H7 (cell line): ENCODE results near the genes TGFA and EMX1.

DNA sequence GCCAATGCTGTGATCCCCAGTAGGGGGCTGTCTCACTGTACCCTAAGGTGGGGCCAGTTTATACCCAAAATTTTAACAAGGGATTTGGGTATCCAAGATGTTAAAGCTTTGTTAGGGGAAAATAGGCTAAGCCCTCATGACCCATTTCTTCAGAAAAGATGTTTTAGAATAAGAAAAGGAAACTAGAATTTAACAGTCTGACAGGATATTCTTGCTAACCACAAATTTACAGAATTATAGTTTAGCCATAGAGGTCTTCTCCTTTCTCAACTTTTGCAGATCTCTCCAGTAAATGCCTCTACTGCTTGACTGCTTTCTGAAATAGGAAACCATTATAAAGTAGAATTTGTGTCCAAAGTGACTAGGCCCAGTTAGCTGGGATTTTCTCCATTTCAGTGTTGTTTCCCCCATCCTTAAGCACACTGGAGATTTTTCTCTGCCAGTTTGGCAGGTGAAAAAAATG, 16.5 kb downstream of the PCBP1 start:
- RAMPAGE, long total RNA: no peak

DNA sequence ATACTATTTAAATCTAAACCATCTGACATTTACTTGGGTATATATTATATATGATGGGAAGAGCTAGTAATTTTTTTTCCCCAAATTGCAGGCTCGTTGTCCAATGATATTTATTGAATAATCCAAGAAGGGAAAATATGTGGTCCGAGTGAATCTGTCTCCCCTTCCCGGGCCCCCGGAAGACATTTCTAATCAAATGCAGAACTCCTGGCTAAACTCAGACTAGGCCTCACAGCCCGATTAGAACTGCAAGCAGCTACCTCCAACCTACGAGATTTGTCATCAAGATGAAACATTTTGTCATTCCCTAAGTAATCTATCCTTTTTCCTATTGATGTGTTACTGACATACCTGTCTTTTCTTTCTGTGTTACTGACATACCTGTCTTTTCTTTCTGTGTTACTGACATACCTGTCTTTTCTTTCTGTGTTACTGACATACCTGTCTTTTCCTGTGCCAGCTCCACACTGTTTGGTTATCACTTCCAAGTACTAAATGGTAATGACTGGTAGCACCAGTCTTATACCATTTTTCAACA, 17.4 kb downstream of the PCBP1 start:
- RAMPAGE, long total RNA: no peak

DNA sequence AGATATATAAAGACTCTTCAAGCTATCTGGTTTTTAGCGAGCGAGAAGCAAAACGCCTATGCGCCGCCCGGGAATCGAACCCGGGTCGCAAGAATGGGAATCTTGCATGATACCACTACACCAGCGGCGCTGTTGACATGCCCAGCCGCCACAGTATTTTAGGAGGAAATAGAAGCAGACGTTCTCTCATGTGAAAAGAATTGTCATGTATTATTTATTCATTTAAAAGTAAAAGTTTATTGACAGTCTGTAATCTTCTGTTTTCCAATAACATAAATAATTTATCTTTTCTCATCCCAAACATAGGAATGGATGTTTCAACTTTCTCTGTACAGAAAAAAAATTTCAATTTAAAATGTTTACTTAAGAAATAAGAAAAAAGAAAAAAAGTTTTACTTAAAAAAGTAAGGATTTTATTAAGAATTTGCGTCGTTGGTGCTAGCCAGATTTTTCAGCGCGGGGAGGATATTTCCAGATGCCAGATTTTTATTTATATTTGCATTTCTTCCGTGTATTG, 562 bp upstream of the TIA1 start:
- RAMPAGE, long total RNA: no peak

DNA sequence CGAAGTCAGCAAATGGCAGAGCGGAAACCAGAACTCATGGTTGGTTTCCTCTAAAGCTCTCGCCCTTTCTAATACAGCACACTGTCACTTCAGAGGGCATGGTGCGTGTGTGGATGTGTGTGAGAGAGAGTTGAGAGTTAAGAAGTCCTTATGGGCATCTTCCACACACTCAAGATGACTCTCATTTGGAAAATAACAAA, 78.3 kb downstream of the TGFA start:
- RAMPAGE, long total RNA: no peak

- RAMPAGE, long total RNA: no peak
Measured at GRCh38 chr2:70527333-70528158, 26.1 kb downstream of the TGFA start.

- RAMPAGE, long total RNA: no peak
Measured at GRCh38 chr2:70553320-70554032, at the start of gene TGFA. Gene TGFA, minus strand, starts transcription at chr2:70553826.

DNA sequence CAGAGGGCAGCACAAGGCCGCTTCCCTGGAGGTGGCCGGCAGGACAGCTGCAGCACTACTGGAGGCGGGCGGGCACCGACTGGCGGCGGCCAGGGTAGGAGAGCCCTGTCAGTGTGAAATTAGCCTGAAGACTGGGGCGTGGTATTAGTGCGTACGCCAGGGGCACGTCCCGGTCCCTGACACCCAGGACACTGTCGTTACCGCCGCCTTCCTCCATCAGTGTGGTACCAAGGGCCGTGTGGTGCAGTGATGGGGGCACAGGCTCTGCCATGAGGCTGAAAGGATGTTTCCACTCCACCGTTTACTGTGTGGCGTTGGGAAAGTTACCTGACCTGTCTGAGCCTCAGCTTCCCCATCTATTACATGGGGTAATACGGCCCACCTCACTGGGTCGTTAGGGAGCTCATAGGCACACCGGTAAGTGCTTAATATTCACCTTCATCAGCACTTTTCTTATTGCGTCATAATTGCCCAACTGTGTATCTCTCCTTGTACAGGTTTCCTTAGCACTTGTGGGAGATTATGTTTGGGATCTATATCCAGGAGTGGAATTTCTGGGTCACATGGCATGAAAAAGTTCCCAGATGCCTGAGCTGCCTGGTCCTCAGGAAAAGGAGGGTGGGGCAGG, 28.6 kb upstream of the VAX2 start:
- RAMPAGE, long total RNA: no peak

GRCh38 chr2:71064441-71065143, 3.9 kb upstream of the NAGK start:
- RAMPAGE, long total RNA: no peak

DNA sequence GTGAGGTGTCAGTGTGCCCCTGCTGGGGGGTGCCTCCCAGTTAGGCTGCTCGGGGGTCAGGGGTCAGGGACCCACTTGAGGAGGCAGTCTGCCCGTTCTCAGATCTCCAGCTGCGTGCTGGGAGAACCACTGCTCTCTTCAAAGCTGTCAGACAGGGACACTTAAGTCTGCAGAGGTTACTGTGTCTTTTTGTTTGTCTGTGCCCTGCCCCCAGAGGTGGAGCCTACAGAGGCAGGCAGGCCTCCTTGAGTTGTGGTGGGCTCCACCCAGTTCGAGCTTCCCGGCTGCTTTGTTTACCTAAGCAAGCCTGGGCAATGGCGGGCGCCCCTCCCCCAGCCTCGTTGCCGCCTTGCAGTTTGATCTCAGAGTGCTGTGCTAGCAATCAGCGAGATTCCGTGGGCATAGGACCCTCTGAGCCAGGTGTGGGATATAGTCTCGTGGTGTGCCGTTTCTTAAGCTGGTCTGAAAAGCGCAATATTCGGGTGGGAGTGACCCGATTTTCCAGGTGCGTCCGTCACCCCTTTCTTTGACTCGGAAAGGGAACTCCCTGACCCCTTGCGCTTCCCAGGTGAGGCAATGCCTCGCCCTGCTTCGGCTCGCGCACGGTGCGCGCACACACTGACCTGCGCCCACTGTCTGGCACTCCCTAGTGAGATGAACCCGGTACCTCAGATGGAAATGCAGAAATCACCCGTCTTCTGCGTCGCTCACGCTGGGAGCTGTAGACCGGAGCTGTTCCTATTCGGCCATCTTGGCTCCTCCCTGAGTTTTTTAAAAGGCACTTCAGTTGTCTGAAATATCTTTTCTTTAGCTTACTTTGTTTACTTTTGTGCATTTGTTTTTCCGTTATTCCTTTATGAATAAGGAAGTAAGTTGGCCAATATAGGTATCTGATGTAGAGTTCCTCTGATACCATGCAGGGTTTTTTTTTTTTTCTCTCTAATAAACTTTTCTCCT, 49.5 kb upstream of the DYSF start:
- RAMPAGE, long total RNA: no peak

GRCh38 chr2:71545201-71545724, 78.8 kb downstream of the DYSF start:
- RAMPAGE, long total RNA: no peak

- RAMPAGE, long total RNA: no peak
Measured at GRCh38 chr2:71784990-71785501, 318.5 kb downstream of the DYSF start.

DNA sequence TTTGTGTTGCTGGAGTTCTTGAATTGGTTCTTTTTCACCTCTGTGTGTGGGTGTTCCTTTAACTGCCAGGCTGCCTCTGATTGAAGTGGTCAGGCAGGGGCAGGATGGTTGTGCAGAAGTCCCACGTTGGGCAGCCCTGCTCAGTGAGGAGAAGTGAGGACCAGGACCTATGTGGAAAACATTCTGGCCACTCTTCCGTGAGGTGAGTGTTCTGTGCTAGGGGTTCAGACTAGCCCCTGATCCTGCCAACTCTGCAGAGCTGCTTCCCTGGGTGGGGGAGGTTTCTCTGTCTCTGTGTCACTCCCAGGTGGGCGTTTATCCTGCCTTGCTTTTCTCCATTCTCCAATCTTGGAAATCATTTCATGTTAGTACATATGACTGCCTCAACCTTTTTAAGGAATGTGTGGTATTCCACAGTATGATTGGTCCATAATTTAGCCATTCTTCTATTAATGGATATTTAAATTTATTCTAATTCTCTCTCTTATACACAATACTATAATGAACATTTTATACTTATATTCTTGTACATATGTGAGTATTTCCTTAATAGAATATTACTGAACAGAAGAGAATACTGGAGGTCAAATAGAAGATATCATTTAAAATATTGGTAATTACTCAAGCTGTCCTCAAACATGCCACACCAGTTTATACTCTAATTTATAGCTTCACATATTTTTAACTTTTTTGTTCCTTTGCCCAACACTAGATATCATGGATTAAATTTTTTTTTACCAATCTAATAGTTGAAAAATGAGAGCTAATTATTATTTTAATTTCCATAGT, 156.3 kb upstream of the CYP26B1 start:
- RAMPAGE, long total RNA: no peak

- RAMPAGE, long total RNA: no peak
Measured at GRCh38 chr2:72515524-72516224, 310.2 kb downstream of the EXOC6B start.

- RAMPAGE, long total RNA: no peak
Measured at GRCh38 chr2:72561854-72562748, 263.7 kb downstream of the EXOC6B start.

- RAMPAGE, long total RNA: no peak
Measured at GRCh38 chr2:72658951-72659768, 166.7 kb downstream of the EXOC6B start.

DNA sequence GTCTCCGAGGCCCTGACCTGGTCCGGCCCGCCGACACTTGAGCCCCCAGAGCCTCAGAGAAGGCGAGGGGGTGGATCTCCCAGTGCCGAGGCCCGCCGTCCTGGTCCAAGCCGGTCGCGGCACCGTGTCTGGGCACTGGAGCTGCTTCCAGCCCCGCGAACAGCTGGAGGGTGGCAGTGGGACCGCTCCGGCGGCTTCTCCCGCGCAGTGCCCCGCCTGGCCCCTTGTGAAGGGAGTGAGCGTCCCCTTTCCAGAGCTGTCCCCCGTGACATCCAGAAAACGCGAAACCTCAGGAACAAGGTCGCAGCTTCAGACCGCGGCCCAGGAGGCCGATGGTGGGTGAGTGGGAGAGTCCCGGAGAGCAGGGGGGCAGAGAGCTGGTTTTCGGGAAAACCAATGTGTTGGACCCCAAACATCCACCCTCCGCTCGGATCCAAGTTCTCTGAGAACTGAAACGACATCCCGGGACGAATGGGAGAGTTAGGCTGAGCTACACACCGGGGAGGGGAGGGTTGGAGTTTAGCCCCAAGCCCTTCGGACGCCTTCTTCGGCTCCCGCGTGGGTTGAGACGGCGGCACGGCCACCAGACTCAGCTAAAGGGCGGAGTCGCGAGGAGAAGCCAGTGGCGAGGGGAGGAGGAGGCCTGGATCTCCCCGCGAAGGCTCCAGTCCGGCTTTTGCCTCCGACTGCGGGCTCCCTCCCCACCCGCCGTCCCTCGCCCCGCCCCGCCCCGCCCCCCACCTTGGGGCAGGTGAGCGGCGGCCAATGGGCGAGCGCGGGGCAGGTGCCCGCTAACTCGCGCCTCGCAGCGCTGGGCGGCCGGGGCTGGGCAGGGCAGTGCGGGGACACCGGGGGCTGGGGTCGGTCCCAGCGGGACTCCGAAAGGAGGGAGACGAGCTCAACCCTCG, at the start of gene EMX1:
Gene EMX1 (plus strand): TSS at position 794 of the 908 bp plus-strand sequence.
- RAMPAGE, long total RNA: no peak

- RAMPAGE, long total RNA: no peak
Measured at GRCh38 chr2:72984117-72984680, 66.9 kb downstream of the EMX1 start.

- RAMPAGE, long total RNA: no peak
Measured at GRCh38 chr2:73053303-73054046, 18.0 kb downstream of the SFXN5 start.

DNA sequence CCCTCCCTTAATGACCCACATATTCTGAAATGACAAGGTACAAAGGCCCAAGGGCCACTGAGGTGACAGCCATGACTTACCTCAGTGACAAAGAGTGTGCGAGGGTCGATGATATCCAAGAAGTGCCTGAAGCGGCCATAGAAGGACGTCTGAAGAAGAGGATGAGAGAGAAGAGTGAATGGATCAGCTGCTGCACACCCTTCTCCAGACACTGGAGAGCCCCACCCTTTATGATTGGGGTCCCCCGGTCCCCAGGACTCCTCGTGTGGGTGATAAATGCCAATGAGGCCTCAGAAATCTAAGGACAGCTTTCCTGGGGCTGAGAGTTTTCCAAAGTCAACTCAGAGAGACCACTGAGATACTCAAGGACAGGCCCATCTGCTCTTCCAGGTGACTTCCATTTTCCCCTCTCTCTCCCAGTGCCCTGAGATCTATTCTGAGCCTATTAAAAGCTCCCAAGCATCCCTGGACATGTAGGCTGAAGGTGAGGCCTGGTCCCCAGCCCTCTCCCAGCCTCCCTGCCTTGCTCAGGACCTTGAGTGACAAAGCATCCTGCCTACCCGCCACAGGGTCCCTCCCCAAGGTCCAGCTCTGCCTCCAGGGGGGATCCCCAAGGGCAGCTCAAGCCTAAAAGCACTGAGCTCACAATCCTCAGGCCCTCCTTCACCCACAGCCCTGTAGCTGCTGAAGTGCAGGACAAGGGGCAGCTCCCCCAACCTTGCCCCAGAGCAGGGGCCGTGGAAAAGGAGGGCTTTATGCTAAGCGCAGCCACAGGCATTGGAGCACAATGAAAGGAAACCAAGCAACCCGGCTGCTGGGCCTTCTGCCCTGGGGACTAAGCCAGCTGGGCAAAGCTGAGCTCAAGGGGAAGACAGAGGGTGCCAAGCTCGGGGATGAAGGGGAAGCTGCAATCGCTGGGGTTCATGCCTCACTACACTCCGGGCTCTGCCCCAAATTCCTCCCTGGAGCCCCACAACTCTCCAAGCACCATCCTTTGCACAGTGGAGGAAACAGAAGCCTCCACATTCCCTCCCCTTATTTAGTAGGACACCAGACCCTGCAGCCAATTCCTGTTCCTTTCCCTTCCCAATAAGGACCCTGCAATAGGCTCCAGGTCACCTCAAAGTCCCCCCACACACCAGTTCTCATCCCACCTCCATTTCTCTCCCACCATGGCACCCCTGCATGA, 12.7 kb downstream of the SFXN5 start:
- RAMPAGE, long total RNA: no peak

DNA sequence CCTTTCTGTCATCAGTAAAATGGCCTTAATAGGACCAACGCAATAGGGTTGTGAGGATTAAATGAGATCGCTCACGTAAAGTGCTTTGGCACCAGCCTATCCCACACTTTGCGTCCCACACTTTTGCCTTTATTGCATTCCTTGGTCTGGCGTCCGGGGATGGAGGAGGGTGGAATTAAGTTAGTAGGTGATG, 310 bp upstream of the CCT7 start:
- RAMPAGE, long total RNA: no peak